Jejunum (tissue), 1 donor: ENCODE data around the genes NAALADL2 and USP13.

DNA sequence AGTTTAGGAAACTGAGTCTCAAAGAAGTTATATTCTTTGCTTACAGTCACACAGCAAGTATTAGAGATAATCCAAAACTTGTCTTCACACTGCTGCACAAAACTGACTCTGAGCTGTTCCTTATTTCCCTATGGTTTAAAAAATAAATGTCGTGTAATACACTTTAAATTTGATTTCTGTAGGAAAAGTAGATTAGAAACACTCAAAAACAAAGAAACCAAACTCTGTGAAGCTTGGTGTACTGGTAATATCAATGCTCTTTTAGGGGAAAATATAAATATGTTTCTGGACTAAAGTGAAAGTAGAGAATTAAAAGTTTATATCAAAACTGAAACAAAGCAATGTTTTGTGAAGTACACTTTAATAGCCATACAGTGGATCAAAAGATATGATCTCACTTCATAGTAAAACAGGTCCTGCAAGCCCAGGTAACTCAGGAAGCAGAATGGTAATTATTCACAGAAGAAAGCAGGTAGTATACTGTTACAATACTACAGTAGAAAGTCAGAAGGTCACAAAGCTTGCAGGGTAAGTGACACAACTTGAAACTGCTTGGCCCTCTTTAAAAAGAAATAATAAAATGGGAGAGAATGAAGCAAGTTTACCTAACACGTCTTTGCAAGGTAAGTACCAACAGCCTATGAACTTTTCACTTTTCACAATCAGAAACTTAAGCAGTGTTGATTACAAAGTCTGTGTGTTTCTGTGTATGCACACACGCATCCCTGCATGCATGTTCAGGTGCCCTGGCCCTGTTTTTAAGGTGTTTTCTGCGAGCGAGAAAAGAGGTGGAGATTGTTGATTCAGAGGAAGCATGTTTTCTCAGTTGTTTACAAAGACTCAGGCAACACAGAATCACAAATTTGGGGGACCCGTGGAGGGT lies at the start of gene NAALADL2:
Gene NAALADL2 (plus strand): TSS at position 507 of the 883 bp plus-strand sequence.
- PRO-cap, result no peak

DNA sequence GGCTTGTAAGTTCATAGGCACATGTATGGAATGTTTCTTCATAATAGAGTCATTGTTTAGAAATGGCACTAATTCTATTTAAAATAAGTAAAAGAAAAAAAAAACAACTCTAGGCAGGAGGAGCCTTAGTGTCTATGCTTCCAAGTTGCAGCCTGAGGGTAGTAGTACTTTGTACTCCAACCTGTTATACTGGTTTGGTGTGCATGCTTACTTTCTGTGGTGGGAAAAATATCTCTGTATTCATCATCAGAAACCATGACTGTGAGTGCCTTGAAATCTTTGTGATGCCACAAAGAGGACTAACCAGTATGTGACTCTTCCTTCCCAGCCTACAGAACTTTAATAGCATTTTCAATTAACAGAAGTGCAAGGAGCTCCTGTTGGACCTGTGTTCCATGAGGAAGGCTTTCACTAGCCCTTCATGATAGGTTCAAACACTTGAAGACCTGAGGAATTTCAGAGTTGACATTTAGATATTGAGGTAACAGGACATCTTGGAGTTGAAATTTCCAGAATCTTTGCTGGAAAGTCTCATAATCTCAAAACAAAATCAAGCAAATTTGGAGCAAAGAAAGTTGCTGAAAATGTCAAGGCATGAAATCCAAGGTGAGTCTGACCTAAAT lies 4.5 kb downstream of the NAALADL2 start:
- PRO-cap, result no peak

- PRO-cap, result no peak
These were observed 875.4 kb downstream of the TBL1XR1 start for GRCh38 chr3:176321914-176322336.

GRCh38 chr3:176906414-176906798 lies 290.9 kb downstream of the TBL1XR1 start:
- PRO-cap, result no peak

- PRO-cap, result no peak
These were observed 276.5 kb downstream of the TBL1XR1 start for GRCh38 chr3:176920840-176921180.

DNA sequence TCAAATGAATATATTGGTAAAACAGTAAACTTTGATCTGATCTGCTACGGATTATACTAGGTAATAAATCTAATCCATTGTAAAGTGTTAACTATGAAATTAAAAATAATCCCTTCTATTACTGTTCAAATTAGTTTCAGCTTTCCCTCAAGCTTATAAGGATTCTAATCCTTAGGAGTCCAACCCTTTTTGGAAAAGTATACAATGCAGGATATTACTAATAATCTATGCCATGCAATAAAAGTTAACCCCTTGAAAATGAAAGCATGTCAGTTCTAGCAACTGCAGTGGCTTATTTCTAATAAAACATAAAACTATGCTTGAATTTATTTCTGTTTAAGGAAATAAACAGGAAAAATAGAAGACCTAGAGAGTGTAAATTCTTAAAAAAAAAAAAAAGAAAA lies 177.7 kb downstream of the TBL1XR1 start:
- PRO-cap, result no peak

DNA sequence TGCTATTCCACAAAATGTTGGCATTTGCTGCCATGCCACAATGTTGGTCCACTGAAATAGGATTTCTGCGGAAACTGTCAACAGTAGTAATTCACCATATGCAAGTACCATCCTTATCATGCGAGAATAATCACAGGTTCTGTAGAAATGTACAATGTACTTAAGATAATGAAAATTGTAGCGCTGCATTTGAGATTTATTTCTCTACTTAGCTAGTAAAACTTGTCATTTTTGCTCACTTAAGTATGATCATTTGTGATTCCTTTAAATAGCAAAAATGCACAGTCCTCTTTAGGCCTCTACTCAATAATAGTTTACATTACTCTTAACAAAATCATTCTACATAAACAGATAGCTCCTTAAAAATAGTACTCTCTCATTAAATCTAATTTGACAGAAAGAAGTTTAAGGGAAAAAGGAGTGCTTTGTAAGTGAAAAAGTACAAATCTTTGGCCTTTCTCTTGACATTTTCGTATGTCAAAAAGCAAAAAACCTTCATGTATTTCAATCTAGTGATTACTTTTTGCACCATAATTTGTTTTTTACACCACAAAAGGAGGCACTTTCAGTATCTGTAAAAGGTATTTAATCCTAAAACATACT lies 175.5 kb downstream of the TBL1XR1 start:
- PRO-cap, result no peak

DNA sequence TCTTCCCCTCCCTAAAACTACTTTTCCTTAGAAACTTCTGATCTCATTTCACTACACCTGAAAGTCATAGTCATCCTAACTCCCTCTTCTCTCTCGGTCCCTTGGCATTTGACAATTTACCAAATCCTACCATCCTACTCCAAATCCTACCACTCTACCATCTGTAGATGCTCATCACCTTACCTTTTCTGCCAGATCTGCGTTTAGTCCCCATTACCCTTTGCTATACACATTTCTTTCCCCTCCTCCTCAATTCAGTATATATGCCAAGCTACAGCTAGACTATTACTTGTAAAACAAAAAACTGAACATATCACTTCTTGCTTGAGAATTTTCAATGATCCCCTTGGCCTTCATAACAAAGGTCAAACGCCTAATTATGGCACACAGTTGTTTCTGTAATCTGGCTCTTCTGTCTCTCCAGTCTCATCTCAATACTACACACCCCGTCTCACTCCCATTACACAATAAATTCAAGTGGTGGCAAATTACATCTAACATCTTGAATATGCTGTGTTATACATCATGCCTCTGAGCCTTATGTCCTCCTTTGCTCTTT lies 140.5 kb downstream of the TBL1XR1 start:
- PRO-cap, result no peak

DNA sequence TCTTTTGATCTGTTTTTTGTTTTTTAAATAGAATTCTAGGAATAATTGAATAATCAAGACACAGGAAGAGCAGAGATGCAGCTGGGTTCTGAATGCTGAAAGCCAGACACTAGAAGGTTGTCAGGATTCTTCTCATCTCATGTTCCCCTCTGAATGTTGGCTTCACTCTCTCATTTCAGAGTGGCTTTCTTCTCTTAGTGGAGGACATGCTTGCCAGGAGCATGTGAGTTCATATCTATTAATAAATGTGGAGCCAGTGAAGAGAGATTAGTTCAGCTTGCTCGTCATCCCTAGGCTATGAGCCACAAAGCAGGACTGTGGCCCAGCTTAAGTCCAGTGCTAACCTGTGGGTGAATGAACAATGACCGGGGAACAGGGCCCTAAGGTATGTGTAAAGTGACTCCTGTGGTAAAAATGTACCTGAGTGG lies 96.8 kb upstream of the TBL1XR1 start:
- PRO-cap, result no peak

GRCh38 chr3:177299754-177300712 lies 102.8 kb upstream of the TBL1XR1 start:
- PRO-cap, result bidirectional peak, plus-strand start at chr3:177300221, minus-strand start at chr3:177300100

- PRO-cap, result no peak
These were observed 128.0 kb upstream of the TBL1XR1 start for GRCh38 chr3:177325196-177325676.

GRCh38 chr3:177464380-177464582 lies 267.0 kb upstream of the TBL1XR1 start:
- PRO-cap, result no peak

DNA sequence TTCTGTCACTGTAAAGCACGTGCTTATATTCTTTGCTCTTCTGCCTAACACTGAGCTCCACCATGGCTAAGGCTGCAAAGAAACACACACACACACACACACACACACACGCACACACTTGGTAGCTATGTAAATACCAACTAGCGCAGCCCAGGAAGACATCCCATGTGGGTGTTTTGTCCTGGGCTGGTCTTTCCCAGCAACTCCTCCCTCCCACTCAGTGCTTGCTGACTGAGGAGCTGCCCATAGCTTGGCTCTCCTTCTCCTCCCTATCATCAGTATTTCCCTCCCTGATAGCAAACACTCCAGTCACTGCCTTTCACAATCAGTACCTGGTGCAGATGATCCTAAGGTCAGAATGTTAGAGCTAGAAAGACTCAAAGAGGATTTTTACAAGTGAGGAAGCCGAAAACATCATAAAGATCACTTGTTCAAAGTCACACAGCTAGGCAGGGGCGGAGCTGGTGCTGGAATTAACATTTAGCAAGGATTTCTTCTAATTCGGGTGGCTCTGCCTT lies 377.0 kb upstream of the TBL1XR1 start:
- PRO-cap, result no peak

DNA sequence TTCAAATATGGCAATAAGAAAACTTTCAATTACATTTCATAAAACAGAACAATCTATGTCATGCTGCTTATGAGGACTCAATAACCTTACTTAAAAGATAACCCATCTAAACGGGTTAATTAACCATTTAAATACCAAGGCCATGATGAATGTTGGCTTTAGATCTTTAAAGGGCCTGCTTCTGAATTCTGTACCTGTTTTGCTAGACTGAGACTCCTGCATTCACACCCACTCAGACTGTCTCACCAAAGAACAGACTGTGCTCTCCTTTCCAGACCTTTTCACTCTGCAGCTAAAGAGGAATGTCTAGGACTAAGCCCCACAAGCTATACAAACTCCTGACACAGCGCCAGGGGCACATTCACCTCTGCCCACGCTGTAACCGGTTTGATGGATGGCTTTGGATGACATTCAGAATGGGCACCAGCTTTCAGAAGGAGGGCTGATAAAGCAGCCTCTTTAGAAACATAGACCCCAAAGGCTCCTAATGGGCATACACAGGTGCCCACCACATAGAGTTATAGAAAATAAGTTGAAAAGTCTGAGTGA lies 200.0 kb downstream of the KCNMB2 start:
- PRO-cap, result no peak

DNA sequence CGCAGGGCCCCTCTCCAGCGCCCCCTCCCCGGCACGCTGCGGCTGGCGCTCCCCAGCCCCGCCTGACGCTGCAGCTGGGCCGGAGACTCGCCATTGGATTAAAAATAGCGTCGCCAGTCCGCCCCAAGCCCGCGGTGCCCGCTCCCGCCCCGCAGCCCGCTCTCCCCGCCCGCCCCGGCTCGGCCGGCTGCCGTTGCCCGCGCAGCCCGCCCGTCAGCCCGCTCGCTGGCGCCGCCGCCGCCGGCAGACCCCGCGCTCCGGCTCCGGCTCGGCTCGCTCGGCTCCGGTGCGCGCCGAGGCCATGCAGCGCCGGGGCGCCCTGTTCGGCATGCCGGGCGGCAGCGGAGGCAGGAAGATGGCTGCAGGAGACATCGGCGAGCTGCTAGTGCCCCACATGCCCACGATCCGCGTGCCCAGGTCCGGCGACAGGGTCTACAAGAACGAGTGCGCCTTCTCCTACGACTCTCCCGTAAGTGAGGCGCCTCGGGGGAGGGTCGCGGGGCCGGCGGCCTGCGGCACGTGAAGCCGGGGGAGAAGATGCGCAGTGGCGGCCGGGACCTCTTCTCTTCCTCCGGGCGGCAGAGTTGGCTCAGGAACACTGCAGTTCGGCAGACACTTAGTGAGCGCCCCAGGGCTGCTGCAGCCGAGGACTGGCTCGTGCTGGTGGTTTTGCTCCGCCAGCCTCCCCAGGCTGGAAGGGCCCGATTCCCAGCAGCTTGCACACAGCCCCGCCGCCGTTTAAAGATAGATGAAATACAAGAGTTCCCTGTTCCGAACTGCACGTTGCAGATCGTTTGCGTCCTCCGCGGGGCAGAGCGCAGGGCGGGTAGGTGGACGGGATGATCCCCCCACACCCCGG lies at the start of gene USP13:
Gene USP13 (plus strand): TSS at position 116 of the 859 bp plus-strand sequence.
- PRO-cap, result bidirectional peak, plus-strand start at position 116 of the sequence, minus-strand start outside the sequence; bidirectional peak, plus-strand start at position 631 of the sequence, minus-strand start at position 471 of the sequence; bidirectional peak, plus-strand start at position 786 of the sequence, minus-strand start at position 652 of the sequence

GRCh38 chr3:180032039-180032607 lies 4.6 kb downstream of the PEX5L start:
- PRO-cap, result no peak

DNA sequence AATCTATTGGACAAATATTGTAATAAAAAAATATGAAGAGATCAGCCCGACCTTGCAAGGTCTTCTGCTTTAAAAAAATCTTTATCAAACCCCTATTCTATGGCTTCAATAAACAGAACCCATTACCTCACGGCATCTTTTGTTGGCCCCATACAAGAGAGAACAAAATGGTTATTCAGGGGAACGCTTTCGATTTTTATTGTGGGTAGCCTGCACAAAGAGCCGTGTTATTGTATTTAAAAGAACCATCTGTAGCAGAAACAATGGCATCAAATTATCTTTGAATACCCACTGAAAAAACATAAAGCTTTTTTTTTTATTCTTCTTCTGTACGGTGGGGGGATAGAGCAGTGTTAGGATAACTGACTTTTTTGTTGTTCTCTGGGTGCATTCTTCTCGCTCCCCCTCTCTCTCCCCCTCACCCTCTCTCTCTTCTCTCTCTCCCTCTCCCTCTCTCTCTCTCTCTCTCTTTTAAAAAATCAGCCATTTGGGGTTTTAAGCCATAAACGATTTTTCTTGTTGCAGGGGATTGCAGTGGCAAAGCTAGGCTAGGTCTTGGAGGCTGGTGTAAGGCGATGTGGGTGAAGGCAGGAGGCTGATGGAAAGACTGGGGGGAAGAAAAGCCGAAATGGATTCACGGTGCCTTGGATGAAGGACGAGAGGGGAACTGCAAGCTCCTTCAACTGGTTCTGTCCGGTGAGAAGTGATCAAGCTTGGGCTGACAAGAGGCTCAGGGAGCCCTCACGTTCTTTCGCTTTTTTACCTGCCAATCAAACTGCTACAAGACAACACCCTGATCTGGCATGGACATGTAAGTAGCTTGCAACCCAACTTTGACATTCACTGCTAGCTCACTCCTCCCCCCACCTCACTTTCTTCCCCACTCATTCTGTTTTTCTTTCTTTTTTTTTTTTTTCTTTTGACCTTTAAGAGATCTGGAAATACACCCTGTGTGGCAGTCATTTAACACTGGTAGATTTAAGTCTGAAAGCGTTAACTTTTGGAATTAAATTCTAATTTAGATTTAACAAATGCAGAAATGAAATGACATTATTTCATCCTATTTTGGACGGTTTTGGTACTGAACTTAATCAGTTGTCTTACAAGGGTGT lies 12.3 kb upstream of the SOX2 start:
- PRO-cap, result no peak

DNA sequence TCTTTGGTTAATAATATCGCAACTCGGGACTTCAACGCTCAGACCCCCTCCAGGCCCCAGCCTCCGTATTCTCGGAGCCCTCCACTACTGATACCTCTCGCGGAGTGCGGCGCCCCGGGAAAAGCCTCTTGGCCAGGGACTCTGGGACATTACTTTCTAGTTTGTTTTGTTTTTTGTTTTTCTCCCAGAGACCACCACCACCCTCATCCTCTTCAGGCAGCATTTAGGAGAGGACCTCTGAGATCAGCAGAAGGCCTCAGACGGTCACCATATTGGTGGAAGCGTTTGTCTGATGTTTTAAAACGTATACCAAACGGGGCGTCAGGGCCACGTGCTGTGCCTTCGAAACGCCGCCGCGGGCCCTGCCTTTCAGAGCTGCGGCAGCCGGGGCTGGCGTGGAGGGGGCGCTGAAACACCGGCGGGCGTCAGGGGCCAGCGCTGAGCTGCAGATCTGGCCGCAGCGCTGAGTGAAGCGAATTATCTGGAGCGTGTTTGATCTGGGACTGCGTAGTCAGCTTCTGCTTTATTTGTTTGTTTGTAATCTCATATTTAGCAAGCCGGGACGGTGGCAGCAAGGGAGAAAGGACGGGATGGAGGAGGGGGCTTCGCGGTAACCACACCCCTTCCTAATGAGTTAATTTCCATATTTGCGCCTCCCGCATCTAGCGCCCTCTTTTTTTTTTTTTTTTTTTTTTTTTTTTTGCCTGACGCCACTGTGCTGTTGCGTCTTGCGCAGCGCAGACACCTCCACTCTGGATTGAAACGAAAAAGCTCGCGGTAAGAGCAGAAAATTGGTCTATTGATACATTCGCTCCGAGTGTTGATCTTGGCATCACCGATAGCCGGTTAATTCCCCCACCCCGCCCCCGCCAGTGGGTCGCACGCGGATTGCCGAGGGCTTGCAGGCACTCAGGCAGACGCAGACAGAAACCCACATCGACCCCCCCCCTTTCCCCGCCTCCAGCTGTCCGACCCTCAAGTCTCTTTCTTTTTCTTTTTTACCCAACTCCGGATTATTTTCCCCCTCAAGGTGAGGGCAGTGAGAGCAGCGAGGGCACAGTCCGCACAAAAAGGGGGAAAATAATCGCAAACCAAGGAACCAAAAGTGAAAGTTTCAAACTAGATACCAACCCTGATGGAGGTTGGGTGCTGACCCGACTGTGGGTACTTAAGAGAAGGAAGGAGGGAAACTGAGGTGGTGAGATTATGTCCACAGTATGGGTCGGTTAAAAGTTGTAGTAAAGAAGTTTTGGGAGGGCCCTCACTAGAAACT lies 15.0 kb downstream of the SOX2 start:
- PRO-cap, result no peak

GRCh38 chr3:182835866-182836762 lies 42.8 kb downstream of the ATP11B start:
- PRO-cap, result no peak

GRCh38 chr3:182849332-182850069 lies 56.2 kb downstream of the ATP11B start:
- PRO-cap, result no peak